Metastatic Liver Carcinoma in the Lung (tissue), 2 donors: ENCODE results near the gene TP53AIP1.

- PRO-cap, 2 experiments: peak in 1 of 2 experiments; most common plus-strand start chr11:128905305 (in 1); most common minus-strand start chr11:128905230 (in 1)
Observed at GRCh38 chr11:128904955-128905962, 14.1 kb downstream of the KCNJ5 start.

GRCh38 chr11:128942448-128943413 lies at the start of gene TP53AIP1:
Gene TP53AIP1 (minus strand): TSS chr11:128942871.
- PRO-cap, 2 experiments: no peak in any of the 2 experiments

GRCh38 chr11:129278950-129279816 lies 87.1 kb upstream of the ARHGAP32 start:
- PRO-cap, 2 experiments: peak in 2 of 2 experiments; most common plus-strand start chr11:129279738 (in 2); most common minus-strand start chr11:129279488 (in 1)

GRCh38 chr11:129302459-129303223 lies 73.0 kb upstream of the BARX2 start:
- PRO-cap, 2 experiments: peak in 1 of 2 experiments; most common minus-strand start chr11:129302884 (in 1)

DNA sequence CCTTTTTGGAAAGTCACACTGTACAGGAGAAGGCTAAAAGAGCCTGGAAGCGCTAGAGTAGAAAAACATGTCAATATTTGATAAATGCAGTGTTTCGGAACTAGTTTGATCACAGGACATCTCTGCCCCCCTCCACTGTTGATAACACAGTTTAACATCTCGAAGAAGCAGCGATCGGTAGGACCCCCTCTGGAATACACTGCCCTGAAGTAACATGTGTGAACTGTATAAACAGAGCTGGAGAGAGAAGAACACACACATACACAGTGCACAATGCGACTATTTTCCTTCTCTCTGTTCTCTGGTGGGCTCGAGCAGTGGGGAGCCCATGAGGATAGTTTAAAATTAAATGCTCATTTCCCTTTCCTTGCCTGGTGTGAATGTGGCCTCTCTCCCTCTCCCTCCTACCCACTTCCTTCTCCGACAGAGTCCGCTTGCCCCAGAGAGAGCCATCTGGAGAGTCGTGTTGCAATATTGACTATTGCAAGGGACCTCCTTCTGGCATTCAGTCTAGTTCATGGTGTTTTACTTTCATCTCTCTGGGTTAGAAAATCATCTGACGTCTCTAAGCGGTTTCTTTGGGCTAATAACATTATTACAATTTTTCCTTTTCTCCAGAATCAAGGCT lies 51.7 kb upstream of the BARX2 start:
- PRO-cap, 2 experiments: no peak in any of the 2 experiments

- PRO-cap, 2 experiments: peak in 1 of 2 experiments; most common minus-strand start chr11:129704004 (in 1)
Observed at GRCh38 chr11:129703863-129704466, 111.7 kb upstream of the TMEM45B start.

DNA sequence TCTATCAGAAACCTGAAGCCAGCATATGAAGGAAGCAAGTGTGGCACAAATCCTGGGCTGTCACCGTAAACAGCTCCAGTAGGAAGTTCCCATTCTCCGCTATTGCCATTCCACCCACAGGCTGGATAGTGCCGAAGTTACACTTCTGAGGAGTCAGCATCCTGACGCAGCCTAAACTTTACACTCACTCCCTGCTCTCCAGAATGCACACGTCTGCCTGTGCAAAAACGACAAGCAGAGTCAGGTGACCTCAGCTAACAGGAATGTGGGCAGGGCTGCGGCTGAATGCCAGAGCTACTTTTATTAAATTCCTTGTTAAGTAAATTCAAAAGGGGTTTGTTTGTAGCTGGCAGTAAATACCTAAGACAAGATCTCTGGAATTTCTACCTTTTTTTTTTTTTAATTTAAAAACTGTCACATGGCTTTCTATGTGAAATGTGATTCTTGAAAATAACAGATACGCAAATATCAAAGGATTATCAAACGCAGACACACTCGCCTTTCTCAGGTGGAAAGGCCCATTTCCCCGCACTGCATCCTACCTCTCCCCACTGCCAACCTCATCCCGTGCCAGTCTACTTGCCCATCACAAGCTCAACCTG lies 33.6 kb downstream of the NFRKB start:
- PRO-cap, 2 experiments: no peak in any of the 2 experiments

- PRO-cap, 2 experiments: peak in 2 of 2 experiments; most common plus-strand start chr11:130070726 (in 1); most common minus-strand start chr11:130070664 (in 2)
Observed at GRCh38 chr11:130070603-130071350, 1.1 kb downstream of the APLP2 start.

- PRO-cap, 2 experiments: no peak in any of the 2 experiments
Observed at GRCh38 chr11:130072142-130072610, 2.5 kb downstream of the APLP2 start.

- PRO-cap, 2 experiments: no peak in any of the 2 experiments
Observed at GRCh38 chr11:130076590-130077289, 7.0 kb downstream of the APLP2 start.

DNA sequence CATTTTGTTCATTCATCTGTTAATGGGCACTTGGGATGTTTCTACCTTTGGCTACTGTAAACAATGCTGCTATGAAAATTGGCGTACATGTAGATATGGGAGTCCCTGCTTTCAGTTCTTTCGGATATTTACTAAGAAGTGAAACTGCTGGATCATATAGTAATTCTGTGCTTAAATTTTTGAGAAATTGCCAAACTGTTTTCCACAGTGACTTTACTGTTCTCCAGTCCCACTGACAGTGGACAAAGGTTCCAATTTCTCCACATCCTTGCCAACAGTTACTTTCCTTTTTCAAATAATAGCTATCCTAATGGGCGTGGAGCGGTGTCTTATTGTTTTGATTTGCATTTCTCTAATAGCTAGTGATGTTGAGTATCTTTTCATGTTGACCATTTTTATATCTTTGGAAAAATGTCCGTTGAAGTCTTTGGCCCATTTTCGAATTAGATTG lies 16.3 kb downstream of the APLP2 start:
- PRO-cap, 2 experiments: no peak in any of the 2 experiments

- PRO-cap, 2 experiments: no peak in any of the 2 experiments
Observed at GRCh38 chr11:130123188-130124008, 36.2 kb upstream of the ST14 start.

- PRO-cap, 2 experiments: no peak in any of the 2 experiments
Observed at GRCh38 chr11:130171172-130171991, 11.8 kb downstream of the ST14 start.

DNA sequence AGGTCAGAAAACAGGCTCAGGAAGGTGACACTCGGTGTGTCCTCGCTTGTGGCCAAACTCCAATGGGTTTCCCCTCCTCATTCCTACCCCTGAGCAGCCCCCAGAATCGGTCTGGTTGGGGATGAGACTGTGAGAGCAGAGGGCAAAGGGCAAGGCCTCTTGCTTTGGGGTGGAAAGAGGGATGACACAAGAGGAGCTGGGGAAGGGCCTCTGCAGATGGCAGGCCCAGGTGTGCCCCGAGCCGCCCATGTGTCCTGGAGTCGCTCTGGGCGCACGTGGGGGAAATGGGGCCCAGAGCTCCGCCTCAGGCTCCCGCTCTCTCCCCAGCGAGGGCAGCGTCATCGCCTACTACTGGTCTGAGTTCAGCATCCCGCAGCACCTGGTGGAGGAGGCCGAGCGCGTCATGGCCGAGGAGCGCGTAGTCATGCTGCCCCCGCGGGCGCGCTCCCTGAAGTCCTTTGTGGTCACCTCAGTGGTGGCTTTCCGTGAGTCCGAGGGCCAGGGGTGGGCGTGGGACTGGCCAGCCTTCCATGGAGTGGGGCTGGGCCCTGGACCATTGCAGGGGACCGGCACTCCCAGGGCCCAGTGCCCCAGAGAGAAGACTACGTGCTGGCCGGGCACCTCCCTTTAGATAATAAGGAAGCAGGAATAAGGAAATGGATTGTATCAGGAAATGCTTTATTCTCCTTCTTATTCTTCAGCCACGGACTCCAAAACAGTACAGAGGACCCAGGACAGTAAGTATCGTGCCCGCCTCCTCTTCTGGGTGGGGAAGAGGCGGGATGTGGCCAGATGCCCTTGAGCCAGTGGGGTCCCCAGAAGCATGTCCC lies 30.0 kb downstream of the ST14 start:
- PRO-cap, 2 experiments: no peak in any of the 2 experiments

GRCh38 chr11:130331192-130331805 lies 16.6 kb upstream of the ZBTB44 start:
- PRO-cap, 2 experiments: no peak in any of the 2 experiments

DNA sequence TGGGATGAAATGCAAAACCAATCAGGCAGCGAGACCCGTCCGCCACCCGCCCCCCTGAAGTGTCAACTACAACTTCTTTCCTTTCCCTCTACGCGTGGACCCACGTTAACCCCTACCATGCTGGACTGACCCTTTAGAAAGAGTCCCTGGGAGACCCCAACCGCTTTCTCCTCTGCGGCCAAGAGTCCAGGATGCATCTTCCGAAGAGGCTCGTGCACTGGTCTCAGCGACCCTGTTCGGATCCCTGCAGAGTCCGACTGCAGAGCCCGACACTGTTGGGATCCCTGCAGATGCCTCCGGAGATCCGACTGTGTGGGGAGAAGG lies 311 bp upstream of the ADAMTS8 start:
- PRO-cap, 2 experiments: no peak in any of the 2 experiments

- PRO-cap, 2 experiments: peak in 1 of 2 experiments; most common minus-strand start chr11:130897856 (in 1)
Observed at GRCh38 chr11:130896948-130898459, 18.8 kb downstream of the SNX19 start.

GRCh38 chr11:130914605-130915224 lies 1.6 kb downstream of the SNX19 start:
- PRO-cap, 2 experiments: no peak in any of the 2 experiments

DNA sequence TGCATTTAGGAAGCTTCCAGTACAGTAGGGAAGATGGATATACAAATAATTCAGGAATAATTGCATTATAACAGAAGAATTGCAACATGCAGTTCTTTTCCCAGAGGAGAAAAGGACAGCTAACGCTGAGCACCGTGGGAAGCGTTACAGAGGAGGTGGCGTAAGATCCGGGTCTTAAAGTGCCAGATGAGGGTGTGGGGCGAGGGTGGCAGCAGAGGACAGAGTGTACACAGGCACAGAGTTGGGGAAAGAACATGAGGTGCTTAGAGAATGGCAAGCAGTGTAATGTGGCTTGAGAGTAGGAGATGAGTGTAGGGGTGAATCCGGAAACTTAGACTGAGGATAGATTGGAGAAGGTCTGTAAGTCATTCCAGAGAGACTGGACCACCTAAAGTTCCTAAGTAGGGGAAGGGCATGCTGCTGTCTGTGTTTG lies 131.4 kb upstream of the SNX19 start:
- PRO-cap, 2 experiments: no peak in any of the 2 experiments

GRCh38 chr11:132632697-132633306 lies 899.5 kb downstream of the OPCML start:
- PRO-cap, 2 experiments: no peak in any of the 2 experiments